ENCODE measurements around a stretch of chr13.

DNA sequence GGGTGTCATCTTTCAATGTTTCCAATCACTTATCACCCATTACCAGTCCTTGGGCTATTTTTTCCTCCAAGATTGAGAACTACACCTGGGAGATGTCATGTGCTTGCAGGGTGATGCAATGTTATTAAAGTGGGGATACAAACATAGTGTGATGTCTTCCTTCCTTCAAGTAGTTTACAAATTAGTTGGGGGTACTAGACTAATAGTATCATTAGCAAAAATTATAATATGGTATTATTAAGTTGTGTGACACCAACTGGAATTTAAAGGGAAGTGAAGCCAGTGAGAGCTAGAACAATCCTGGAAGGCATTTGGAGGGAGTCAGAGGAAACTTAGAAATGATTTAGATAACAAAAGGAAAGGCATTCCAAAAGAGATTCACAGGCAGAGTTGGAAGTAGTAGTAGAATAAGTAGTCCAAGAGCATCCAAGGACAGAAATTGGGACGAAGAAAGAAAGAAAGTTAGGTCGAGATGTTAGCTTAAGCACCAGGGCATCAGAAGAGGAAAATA is 3.4 kb downstream of the FNDC3A start:
- PRO-cap = no peak

DNA sequence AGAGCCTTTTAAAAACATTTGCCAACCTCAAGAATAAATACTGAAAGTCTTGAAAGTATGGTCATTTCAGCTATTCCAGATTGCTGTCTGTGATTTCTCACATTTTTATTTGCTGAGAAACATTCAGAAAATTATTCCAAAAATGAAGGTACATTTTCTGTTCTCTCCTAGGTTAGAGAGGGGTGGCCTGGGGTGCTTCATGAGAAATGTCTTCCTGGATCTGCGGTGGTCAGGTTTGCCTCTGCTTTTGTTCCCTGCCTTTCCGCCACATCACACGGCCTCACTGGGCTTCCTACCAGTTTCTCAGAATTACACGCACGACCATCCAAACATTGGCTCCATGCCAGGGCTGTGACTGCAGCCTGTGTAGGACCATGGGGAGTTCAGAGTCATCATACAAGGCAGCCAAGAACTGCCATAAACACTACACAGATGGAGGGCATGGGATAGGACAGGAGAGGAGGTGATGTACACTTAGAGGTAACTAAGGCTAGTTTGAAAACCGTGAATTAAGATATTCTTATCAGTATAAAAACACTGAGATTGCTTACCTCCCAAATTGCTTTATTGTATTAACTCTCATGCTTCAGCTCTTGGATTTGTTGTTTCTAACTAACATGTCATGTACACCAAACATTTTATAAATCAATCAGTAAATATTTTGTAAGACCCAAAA is 45.0 kb downstream of the CDADC1 start:
- PRO-cap = no peak

DNA sequence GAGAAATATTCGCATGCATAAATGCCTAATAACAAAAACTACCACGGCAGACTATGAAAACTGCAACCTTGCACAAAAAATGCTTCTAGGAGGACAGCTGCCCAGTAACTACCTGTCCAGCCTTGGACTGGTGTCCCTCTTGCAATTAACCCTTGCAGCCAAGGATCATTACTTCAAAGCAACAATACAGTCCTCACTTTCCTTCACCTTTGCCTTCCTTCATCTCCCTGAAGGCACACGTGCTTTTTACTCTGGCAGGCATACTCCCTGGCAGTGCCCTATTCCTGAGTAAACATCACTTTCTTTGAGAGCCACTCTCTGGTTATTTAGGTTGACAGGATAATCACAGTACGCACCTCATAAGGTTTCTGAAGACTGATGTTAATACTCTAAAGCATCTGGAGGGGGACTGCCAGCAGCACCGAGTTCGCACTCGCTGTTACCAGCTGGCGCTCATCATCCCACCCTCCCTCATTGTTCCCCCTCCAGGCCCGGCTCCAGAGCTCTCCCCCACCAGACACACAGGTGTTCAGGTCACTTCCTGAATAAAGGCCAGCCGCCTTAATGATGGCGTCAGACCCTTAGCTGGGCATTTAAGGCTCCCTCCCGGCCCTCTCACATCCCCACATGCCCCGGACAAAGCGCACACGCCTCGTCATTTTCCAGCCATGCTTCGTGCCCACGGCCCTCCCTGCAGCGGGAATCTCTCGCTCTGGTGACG is 57.3 kb downstream of the CDADC1 start:
- PRO-cap = no peak

DNA sequence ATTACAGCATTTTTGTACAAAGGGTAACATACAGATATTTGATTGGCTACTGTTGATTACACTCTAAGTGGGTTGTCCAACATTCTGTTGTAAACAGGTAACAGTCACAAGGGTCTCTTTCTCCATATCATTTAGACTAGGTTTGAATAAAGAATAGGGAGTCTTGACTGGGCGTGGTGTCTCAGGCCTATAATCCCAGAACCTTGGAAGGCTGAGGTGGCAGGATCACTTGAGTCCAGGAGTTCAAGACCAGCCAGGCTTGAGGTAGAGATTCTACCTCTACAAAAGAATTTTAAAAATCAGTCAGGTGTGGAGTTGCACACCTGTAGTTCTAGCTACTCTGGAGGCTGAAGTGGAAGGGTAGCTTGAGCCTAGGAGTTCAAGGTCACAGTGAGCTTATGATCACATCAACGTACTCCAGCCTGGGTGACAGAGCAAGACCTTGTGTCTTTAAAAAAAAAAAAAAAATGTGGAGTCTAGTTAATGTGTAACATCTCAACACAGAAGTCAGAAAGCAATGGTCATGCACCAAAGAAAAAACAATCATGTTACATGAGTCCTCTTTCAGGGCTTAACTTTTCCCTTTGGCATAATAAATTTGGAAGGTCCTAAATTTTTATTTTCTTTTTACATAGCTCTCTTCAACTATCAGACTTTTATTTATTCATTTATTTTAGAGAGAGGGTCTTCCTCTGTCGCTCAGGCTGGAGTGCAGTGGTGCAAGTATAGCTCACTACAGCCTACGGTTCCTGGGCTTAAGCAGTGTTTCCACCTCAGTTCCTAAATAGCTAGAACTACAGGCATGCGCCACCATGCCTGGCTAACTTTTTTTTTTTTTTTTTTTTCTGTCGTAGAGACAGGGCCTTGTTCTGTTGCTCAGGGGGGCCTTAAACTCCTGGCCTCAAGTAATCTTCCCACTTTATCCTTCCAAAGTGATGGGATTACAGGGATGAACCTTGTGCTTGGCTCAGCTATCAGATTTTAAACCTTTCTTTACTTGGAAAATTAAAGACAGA is 22.2 kb downstream of the SETDB2 start:
- PRO-cap = no peak

DNA sequence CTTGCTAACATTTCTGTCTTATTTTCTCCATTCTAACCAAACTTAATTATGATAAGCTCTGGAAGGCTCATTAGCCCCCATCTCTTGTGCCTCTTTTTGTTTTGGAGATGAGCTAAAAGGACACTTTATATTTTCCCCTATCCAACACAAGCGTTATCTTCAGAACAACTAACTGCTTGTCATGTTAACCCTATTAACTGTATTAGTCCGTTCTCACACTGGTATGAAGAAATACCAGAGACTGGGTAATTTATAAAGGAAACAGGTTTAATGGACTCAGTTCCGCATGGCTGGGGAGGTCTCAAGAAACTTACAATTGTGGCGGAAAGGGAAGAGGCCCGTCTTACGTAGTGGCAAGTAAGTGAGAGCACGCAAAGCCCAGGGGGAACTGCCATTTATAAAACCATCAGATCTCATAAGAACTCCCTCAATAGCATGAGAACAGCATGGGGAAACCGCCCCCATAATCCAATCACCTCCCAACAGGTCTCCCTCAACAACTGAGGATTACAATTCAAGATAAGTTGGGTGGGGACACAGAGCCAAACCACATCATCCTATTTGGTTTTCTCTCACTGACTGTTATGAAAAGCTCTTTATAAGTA is 34.6 kb downstream of the PHF11 start:
- PRO-cap = no peak

- PRO-cap = no peak
Measured at GRCh38 chr13:50037923-50038493, 22.8 kb downstream of the KCNRG start.

GRCh38 chr13:50255865-50256197 is 240.6 kb downstream of the KCNRG start:
- PRO-cap = no peak

GRCh38 chr13:50393609-50394168 is 378.4 kb downstream of the KCNRG start:
- PRO-cap = no peak

DNA sequence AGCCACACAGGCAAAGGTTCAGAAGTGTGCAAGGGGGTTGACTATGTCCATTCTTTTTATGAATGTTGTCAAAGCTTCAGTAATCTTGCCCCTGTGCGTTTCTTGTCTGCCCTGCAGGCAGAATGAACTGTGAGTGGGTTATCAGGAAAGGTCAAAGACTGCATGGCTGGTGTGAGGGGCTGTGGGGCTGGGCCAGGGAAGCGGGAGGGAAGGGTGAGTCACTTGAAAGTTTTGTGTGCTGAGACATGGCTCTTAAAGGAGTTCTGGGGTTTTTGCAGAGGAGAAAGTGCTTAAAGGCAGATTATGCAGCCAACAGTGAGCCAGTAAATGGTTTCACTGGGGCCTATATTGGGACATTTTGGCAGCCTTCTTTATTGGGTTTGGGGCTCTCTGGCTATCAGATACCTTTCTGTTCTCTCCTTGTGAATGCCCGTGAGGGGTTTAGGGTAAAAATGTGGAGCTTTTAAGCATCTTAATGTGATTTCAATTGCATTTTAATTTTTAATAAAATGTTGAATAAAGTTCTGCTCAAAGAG is 396.2 kb downstream of the KCNRG start:
- PRO-cap = no peak

GRCh38 chr13:50712360-50713056 is 131.0 kb downstream of the DLEU7 start:
- PRO-cap = no peak

DNA sequence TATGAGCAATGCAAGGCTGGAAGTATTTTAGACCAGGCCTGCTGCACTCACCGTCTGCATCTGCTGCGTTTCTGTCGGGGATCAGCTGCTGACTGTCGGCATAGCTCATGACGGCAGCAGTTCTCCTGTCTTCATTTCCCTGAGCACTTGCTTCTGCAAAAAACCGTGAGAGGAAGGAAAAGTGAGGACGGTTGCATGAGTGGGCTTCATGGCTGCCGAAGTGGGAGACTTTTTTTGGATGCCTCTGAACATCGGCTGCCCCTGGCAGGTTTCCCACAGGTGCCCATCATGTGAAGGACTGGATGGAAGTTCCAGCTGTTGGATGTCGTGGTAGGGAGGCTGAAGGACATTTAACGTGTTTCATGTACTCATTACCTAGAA is 94.6 kb downstream of the RNASEH2B start:
- PRO-cap = no peak

- PRO-cap = no peak
Measured at GRCh38 chr13:51222569-51223513, 643 bp downstream of the FAM124A start.

DNA sequence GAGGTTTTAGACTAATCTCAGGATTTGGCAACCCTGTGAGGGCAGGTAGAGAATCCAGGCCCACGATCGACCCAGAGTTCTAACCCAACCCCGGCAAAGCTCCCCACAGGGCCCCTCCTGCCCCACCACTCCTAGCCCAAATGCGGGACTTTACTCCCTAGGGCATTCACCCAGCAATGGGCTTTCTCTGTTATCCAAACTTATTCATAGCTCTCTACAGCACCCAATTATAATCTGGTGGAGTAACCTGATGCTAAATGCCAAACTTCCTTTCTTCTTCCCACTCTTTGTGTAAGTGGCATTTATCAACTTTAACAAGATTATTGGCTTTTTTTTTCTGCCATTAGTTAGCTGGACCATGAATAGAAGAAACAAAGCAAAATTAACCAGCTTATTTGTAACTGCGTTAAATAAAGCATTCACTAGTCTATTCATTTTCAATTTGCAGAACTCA is 1.3 kb downstream of the FAM124A start:
- PRO-cap = no peak

DNA sequence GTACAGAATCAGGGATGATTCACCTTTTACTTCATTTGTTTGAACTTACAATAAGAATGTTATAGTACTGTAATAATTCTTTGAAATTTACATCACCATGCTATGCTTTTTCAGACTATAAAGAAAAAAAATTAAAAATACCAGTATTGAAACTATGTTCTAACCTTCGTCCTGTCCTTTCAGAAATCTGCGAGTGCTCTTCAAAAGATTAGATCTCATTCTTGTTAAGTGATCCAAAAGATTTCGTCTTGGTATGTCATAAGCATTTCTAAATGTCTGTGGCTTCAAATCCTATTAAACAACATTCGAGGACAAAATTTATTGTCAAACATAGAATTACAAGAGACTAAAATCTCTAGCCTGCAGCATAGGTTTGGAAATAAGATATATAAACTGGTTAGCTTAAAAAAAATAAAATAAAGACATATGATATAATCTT is 36.4 kb downstream of the SERPINE3 start:
- PRO-cap = no peak

GRCh38 chr13:51441054-51441466 is 11.8 kb downstream of the INTS6 start:
- PRO-cap = no peak

- PRO-cap = no peak
Measured at GRCh38 chr13:51453953-51454564, 1.2 kb upstream of the INTS6 start.

GRCh38 chr13:51524220-51524753 is 60.0 kb upstream of the WDFY2 start:
- PRO-cap = no peak

GRCh38 chr13:51643181-51643756 is 59.0 kb downstream of the WDFY2 start:
- PRO-cap = no peak

DNA sequence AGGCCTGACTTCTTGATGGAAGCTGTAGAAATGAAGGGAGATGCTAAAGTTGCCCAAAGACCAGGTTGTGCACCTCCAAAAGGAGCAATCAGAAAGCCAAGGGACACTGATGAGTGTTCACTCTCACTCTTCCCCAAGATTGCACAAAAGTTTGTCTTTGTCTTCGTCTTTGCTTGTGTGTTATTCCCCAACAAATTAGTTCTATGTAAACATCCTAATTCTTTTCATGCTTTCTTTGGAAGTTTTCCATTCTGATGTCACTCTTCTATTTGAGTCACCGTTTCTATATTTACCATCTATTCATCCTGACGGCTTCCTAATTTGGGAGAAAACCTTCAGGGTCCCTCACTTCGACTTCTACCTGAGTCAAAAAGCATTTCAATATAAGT is 3.7 kb upstream of the TMEM272 start:
- PRO-cap = no peak

- PRO-cap = no peak
Measured at GRCh38 chr13:51967799-51968408, 43.3 kb downstream of the ATP7B start.

All from ascending aorta (tissue), 1 donor.